Heart (tissue), 3 donors: ENCODE results near the genes SLC50A1, DPM3 and CLK2.

- RAMPAGE, long total RNA, 2 experiments, result no peak in any of the 2 experiments
Measured at GRCh38 chr1:155034445-155034772, 785 bp downstream of the DCST1 start.

GRCh38 chr1:155038411-155038929, 4.8 kb downstream of the DCST1 start:
- RAMPAGE, long total RNA, 2 experiments, result no peak in any of the 2 experiments

- RAMPAGE, long total RNA, 2 experiments, result no peak in any of the 2 experiments
Measured at GRCh38 chr1:155080398-155081055, 1.9 kb downstream of the EFNA3 start.

DNA sequence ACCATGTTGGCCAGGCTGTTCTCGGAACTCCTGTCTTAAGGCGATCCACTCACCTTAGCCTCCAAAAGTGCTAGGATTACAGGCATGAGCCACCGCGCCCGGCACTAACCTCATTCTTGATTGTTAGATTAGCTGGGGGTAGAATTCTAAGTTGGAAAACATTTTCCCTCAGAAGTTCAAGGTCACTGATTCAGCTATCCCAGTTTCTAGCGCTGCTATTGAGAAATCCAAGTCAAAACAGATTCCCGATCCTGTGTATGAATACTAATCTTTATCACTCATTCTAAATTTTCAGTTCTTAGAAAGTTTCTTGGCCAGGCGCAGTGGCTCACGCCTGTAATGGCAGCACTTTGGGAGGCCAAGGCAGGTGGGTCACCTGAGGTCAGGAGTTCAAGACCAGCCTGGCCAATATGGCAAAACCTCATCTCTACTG, 24.3 kb upstream of the EFNA1 start:
- RAMPAGE, long total RNA, 2 experiments, result no peak in any of the 2 experiments

DNA sequence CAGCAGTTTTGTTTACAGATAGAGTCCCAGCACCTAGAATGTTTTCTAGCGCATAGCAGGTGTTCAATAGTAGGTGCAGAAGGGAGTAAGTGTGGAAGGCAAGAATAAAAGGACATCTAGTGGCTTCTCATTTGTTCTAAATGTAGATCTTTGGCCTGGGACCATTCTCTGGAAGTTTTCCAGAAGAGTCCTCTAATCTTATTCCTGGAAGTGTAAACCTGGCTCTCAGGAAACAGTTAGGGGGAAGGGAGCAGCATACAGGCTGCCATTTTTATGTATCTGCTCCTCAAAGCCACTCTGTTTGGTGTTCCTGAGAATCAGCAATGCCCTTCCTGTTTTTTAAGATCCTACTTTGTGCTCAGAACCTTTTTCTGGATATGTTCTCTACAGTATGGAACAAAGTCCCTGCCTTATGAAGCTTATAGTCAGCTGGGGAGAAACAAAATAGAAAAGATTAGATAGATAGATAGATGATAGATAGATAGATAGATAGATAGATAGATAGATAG, 22.8 kb upstream of the EFNA1 start:
- RAMPAGE, long total RNA, 2 experiments, result no peak in any of the 2 experiments

DNA sequence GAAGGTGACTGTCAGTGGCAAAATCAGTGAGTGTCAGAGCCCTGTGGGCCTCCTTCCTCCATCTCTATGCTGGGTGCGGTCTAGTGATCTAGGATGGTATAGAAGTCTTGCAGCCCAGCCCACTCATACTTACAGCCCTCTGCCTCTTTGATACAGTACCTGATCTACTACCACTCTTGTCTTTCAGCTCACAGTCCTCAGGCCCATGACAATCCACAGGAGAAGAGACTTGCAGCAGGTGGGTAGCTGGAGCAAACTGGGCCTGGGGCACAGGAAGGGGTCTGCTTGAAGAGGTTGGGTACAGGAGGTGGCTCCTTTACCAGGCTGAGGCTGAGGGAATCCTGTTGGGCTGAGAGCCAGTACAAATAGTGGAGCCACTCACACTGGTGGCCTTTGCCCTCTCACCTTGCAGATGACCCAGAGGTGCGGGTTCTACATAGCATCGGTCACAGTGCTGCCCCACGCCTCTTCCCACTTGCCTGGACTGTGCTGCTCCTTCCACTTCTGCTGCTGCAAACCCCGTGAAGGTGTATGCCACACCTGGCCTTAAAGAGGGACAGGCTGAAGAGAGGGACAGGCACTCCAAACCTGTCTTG, 2.0 kb upstream of the SLC50A1 start:
- RAMPAGE, long total RNA, 2 experiments, result no peak in any of the 2 experiments

- RAMPAGE, long total RNA, 2 experiments, result start-site peak on the plus strand in 1 of 2 experiments, at chr1:155135337-155135868 at its widest, 23 to 36 reads per replicate
Measured at GRCh38 chr1:155134983-155135943, at the start of gene SLC50A1. Gene SLC50A1 (plus strand): TSS chr1:155135852.

- RAMPAGE, long total RNA, 2 experiments, result start-site peak on the minus strand in 2 of 2 experiments, at chr1:155140514-155140529 at its widest, 71 to 125 reads per replicate
Measured at GRCh38 chr1:155140166-155140924, at the start of gene DPM3. Gene DPM3 (minus strand): TSS chr1:155140531.

GRCh38 chr1:155167327-155168226, 5.5 kb downstream of the KRTCAP2 start:
- RAMPAGE, long total RNA, 2 experiments, result no peak in any of the 2 experiments

- RAMPAGE, long total RNA, 2 experiments, result no peak in any of the 2 experiments
Measured at GRCh38 chr1:155174093-155175198, 797 bp downstream of the TRIM46 start.

GRCh38 chr1:155177093-155177740, 3.6 kb downstream of the TRIM46 start:
- RAMPAGE, long total RNA, 2 experiments, result no peak in any of the 2 experiments

GRCh38 chr1:155187404-155187845, 13.8 kb downstream of the TRIM46 start:
- RAMPAGE, long total RNA, 2 experiments, result no peak in any of the 2 experiments

DNA sequence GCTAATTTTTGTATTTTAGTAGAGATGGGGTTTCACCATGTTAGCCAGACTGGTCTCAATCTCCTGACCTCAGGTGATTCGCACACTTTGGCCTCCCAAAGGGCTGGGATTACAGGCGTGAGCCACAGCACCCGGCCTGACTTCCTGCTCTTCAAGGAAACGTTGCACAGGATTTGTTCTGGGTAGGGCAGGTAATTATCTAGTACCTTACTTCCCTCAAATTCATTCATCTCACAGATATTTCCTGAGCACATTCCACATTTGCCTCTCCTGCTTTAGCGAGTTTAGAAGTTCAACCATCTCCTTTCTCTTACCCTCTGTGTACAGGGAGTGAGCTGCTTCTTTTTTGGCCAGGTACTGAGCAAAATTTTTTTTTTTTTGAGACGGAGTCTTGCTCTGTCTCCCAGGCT, 12.1 kb downstream of the MTX1 start:
- RAMPAGE, long total RNA, 2 experiments, result no peak in any of the 2 experiments

DNA sequence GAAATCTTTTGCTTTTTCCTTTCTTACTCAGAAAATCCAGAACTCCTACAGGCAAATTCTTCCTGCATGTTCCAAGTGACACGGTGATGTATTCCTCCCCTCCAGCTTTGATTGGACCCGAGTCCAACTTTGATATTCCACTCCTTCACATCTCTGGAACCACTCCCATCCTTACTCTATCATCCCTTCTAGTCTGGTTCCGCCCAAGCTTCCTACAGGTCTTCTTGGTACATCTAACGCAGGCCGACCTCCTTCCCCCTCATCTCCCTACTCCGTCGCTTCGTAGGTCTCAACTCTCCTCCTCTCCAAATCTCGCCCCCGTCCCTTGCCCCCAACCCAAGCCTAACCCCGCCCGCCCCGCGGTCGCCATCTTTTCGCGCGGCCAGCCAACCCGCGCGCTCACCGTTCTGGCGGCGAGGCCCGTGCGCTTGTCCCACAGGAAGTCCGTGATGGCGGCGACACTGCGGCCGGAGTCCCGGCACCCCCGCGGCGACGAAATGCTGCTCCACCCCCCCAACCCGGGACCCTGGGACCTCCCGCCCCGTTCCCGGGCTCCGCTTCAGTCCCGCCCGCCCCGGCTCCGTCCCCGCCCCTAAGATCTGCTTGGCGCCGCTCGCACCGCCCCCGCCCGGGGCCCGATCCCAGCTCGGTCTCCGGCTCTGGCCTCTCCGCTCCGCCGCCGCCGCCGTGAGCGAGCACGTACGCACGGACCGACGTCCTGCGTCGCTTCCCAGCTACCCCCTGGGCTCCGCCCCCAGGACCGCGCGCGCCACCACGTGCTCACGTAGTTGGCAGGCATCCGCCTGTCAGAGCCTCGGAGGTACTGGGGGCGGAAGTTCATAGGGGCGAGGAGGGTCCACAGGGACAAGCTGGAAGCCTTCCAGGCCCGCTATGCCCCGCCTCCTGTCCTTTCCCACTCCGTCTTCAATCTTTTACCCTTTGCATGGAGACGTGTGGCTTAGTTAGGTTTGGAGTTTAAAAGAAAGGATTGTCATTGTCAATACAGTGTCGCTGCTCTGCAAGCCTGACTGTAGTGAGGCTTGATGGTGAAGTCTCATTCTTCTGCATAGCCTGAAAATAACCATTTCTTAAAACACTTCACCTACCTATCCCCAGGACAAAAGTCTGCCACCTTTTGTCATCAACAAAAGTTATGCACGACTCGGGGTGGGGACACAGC, at the start of gene CLK2:
TSS of gene CLK2 (minus strand) at position 707 of the 1,180 bp plus-strand sequence.
- RAMPAGE, long total RNA, 2 experiments, result no peak in any of the 2 experiments

- RAMPAGE, long total RNA, 2 experiments, result no peak in any of the 2 experiments
Measured at GRCh38 chr1:155300854-155301261, 380 bp downstream of the PKLR start.

DNA sequence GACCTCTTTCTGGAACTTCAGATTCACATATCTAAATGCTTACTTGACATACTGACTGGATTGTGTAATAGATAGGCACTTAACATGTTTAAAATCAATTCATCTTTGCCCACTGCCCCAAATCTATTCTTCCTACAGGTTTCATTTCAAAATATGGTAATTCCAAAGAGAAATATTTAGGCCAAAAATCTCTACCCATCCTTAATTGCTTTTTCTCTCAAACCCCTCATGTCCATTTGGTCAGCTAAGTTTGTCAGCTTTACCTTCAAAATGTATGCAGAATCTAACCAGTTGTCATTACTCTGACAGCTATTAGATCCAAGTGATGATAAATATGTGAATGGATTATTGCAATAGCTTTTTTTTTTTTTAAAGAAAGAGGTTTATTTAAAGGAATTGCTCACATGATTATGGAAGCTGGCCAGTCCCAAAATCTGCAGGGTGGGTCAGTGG, 34.5 kb downstream of the ASH1L start:
- RAMPAGE, long total RNA, 2 experiments, result no peak in any of the 2 experiments

- RAMPAGE, long total RNA, 2 experiments, result no peak in any of the 2 experiments
Measured at GRCh38 chr1:155561815-155562090, 850 bp downstream of the ASH1L start.

DNA sequence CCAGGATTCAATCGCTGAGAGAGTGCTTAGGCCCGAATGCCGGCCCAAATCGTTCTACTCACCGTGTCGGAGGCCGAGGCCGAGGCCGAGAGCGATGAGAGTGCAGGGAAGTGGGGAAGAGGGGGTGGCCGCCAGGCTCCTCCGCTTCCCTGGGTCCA, 633 bp downstream of the ASH1L start:
- RAMPAGE, long total RNA, 2 experiments, result no peak in any of the 2 experiments

DNA sequence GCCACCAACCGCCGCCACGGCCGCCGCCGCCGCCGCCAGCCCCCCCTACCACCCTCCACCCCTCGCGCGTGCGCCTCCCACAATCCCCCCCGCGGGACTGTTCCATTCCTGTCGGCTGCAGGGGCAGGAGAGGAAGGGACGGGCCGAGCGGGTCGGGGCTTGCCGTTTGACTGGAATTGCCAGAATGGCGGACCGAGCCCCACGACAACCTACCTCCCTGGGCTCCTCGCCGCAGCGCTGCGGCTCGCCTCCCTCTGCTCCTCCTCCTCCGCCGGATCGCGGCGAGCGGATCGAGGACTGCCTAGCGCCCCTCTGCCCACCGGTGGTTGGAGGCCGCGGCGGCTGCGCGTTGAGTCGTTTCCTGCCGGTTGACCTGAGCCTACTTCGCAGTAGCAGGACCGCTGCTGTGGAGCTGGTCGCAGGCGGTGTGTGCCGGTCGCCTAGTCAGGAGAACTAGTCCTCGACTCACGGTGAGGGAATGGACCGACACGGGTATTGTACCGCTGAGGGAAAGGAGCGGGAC, 318 bp upstream of the ASH1L start:
- RAMPAGE, long total RNA, 2 experiments, result start-site peak on the plus strand in 2 of 2 experiments, centred at positions 390 to 405 of the sequence, 29 to 99 reads per replicate

- RAMPAGE, long total RNA, 2 experiments, result no peak in any of the 2 experiments
Measured at GRCh38 chr1:155636557-155636915, 26.5 kb downstream of the MSTO1 start.